Gallbladder (tissue), 1 donor: ENCODE data around the gene UPP1.

GRCh38 chr7:47336012-47336656 lies 245.8 kb downstream of the TNS3 start:
- PRO-cap, result no peak

GRCh38 chr7:47369029-47369852 lies 212.7 kb downstream of the TNS3 start:
- PRO-cap, result no peak

- PRO-cap, result no peak
Observed at GRCh38 chr7:47560401-47561109, 21.4 kb downstream of the TNS3 start.

DNA sequence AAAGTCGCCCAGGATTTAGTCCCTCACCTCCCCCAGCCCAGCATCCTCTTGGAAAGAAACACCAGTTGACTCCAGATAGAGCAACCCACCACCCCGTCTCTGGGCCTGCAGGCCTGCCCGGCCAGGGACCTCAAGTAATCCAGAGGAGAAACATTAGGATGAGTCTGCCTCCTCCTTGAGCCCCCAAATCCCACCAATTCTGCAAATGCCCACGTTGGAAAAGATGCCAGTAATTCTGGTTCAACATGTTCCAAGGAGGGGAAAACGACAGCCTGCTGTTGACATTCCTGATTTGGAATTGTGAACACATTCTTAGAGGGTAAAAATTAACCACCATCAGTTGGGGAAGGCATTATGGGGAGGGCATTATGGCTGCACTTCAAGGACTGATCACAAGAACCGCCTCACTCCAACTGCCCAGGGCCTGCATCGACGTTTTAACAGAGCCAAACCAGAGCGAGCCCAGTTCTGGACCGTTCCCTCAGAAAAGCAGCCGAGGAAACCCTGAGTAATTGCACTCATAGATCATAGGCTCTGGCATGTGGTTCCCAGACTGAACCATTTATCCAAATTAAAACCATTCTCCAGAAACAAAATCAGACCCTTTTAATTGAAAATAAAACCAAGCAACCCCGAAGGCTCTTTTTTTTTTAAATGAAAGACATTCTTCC lies 8.2 kb downstream of the TNS3 start:
- PRO-cap, result no peak

GRCh38 chr7:47582832-47583154 lies 882 bp upstream of the TNS3 start:
- PRO-cap, result no peak

DNA sequence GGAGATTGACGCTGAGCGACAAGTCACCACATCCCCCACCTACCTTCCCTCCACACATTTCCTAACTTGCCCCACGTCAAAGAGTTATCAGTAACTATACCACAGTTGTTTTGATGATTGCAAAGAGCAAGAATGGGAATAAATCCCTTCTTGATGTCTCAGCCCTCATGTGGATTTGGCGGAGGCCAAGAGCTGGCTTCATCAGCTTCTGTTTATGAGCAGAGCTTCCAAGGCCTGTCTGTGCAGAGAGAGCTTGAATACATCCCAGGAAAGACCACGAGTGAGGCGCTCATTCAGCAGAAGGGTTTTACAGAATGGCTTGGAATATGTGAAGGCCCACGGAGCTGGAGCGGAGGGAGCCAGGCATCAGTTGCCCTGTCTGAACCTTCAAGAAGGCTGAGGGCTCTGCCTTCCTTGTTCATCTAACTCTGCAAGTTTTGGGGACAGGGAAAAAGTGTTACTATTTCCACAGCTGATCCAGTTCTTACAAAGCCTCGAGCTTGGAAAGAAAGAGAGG lies 28.2 kb upstream of the TNS3 start:
- PRO-cap, result no peak

DNA sequence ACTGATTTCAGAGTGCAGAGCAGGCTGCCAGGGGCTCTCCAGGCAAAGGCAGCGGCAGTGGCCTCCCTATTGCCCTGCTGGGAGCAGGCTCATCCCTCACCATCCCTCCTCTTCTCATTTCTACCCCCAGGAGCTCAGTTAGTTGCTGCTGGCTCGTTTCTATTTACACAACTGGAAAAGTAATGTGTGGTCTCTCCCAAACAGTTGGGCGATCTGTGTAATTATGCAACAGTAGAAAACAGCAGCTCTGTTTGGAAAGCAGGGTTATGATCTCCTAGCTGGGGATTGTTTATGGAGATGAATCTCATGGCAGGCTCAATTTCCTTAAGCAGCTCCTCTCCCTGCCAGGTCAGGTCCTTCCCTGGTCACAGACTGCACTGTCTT lies 28.7 kb upstream of the TNS3 start:
- PRO-cap, result no peak

GRCh38 chr7:47806646-47807237 lies 141.5 kb downstream of the PKD1L1 start:
- PRO-cap, result no peak

DNA sequence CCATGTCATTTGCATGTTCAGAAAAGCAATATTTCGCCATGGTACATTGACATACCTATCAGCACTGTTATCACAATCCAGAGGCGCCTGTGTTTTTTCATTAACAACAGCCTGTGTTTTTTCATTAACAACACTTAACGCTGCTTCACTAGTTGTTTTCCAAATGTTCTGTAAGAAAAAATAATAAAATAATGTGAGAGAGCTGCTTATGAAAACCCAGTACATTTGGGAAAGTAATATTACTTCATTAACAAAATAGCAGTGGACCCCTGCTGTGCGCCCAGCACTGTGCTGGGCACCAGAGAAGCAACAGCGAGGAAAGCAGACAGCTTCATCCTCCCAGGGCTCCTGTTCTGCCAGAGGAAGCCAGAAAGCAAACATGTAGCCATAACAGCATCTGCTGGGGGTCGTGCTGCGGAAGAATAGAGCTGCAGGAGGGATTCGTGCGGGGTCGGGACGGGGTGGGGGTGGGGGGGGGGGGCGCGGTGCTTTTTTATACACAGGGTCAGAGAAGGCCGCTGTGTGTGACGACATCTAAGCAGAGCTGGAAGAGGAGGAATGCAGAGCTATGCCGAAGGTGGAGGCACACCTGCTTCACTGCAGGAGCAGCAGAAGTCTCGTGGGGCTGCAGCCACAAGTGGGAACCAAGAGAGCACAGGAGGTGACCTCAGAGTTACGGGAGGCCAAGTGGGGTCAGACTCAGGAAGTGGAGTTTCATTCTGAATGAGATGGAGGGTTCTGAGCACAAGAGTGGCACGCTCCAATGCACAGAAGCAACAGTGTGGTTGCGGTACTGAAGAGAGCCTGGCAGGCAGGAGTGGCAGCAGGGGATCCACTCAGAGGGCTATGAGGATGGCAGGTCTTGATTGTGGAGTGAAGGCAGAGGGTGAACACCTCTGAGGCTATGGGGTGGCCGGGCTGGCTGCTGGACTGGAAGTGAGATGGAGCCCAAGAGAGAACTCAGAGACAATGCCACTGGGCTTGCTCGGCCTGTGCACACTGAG lies 11.2 kb downstream of the PKD1L1 start:
- PRO-cap, result no peak

DNA sequence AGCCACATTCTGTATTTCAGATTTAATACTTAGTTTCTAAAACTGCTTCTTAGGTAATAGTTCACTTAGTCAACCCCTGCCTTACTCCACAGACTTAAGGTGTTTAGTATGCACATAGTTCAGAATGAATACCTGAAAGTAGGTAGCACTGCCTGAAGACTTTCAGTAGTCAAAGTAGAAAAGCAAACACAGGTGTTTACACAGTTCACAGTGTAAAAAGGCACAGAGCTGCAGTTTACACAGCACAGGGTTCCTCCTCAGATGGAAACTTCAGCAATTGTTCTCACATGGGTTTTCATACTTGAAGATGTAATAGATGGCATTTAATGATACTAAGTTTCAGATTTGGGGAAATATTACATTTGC lies 3.1 kb upstream of the PKD1L1 start:
- PRO-cap, result no peak

DNA sequence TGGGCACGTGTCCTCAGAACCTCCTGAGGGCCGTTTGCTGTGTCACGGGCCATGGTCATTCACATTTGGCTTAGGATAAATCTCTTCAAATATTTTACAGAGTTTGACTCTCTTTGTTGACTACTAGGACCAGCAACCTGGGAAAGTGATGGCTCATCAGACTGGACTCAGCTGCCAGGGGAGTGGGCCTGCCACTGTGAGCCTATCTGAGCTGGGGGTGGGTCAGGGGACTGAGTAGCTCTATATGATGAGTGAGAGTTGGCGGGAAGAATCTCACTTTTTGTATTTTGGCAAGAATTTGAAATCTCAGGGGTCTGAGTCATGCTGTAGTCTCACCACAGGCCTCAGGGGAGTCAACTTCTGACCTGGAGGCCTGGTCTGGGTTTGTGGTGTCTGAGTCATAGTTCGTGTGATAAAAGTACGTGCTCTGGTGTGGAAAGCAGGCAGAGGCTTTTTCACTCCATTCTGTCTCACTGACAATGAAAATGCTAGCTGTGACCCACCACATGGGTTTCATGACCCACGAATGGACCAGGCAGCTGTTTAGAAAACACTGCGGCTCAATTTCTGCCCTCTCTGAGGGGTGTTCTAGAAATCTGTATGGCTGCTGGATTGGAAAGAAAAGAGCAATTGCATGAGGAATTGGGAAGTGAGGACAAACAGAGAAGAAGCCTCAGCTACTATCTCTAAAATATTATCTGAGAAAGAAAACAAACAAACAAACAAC lies 4.1 kb upstream of the UPP1 start:
- PRO-cap, result no peak

DNA sequence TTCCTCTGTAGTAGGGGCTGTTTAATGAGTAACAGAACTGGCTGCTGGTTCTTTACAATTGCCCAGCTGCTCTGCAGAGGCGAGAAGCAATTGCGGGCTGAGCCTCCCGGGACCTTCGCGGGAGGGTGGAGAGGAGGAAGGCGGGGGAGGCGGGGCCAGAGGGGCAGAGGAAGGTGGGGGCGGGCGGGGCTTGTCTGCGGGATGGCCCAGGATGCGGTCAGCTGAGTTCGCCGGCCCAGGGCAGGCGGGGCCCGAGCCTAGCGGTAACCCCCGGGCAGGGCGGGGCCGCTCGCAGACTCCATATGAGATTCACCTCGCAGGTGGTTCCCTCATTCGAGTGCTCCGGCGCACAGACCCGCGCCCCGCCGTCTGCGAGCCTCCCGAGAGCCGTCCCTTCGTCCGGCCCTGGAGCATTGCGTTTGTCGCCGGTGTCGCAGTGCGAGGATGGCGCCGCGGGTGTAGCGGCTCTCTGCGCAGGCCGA lies at the start of gene UPP1:
Gene UPP1 (plus strand): TSS at position 332 of the 482 bp plus-strand sequence.
- PRO-cap, result bidirectional peak, plus-strand start at position 332 of the sequence, minus-strand start outside the sequence

GRCh38 chr7:48097340-48098722 lies 8.8 kb downstream of the UPP1 start:
- PRO-cap, result no peak

- PRO-cap, result no peak
Observed at GRCh38 chr7:50339834-50340772, 35.6 kb downstream of the IKZF1 start.

GRCh38 chr7:50347453-50348167 lies 43.1 kb downstream of the IKZF1 start:
- PRO-cap, result no peak

- PRO-cap, result bidirectional peak, plus-strand start at chr7:50531675, minus-strand start at chr7:50531473
Observed at GRCh38 chr7:50531229-50532283, 33.6 kb downstream of the DDC start.

- PRO-cap, result no peak
Observed at GRCh38 chr7:50631547-50632182, 66.5 kb upstream of the DDC start.

- PRO-cap, result no peak
Observed at GRCh38 chr7:50701998-50702407, 80.7 kb downstream of the GRB10 start.

- PRO-cap, result no peak
Observed at GRCh38 chr7:50739604-50740845, 42.7 kb downstream of the GRB10 start.

DNA sequence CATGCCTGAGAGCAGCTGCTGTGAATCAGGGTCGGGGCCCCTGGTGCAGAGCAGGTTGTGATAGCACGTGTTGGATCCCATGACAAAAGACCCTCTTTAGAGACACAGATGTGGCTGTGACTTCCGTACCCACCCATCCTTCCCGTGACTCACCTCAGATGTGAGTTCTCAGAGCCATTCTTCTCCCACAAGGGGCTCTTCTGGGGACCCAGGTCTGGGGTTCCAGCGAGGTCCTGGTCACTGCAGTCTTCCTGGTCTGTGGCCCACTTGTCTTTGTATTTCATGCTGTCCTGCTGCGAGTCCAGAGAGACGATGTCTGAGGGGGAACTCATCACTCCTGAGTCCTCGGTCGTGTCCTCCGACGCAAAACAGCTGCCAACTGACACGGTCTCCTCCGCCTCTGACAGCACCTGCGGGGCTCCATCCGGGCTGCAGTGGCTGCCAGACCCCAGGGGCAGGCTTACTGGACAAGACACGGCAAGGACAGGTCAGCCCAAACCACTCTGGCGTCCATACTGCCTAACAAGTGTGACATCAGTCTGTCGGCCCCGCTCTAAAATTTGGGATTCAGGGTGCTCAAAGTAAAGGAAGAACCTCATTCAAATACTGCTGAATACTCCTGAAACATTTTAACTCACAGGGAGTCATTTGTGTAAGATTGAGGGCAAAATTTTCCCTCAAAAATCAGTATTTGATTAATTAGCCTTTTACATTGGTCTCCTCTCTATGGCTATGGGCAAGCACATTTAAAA lies 260.7 kb upstream of the GRB10 start:
- PRO-cap, result no peak